ENCODE data around the genes UHMK1, CCDC190 and LMX1A.

DNA sequence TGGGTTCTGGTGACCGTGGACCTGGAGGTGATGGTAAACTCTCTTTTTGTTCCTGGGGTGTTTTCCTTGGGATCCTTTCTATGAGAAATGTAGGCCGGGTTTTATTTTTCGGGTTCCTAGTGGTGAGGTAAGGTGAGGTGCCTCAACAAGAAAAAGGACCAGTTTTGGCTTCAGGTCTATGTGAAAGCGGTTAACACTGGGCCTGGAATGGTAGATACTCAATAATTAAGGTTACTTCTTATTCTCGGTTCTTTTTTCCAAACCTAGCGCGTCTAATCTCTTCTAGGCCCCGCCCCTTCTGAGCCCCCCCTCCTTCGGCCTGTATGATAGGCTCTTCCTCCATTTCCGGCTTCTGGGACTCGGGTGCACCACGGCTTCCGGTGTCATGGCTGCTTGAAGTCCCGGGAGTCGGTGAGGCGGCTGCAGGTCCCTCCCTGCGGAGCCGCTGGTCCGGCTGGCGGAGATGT lies at the start of gene UHMK1:
Gene UHMK1, plus strand, starts transcription at position 355 of the 467 bp plus-strand sequence.
- PRO-cap = bidirectional peak, plus-strand start at position 396 of the sequence, minus-strand start at position 300 of the sequence

- PRO-cap = bidirectional peak, plus-strand start at chr1:162562783, minus-strand start at chr1:162562558
Measured at GRCh38 chr1:162562320-162563157, 1.0 kb downstream of the UAP1 start.

DNA sequence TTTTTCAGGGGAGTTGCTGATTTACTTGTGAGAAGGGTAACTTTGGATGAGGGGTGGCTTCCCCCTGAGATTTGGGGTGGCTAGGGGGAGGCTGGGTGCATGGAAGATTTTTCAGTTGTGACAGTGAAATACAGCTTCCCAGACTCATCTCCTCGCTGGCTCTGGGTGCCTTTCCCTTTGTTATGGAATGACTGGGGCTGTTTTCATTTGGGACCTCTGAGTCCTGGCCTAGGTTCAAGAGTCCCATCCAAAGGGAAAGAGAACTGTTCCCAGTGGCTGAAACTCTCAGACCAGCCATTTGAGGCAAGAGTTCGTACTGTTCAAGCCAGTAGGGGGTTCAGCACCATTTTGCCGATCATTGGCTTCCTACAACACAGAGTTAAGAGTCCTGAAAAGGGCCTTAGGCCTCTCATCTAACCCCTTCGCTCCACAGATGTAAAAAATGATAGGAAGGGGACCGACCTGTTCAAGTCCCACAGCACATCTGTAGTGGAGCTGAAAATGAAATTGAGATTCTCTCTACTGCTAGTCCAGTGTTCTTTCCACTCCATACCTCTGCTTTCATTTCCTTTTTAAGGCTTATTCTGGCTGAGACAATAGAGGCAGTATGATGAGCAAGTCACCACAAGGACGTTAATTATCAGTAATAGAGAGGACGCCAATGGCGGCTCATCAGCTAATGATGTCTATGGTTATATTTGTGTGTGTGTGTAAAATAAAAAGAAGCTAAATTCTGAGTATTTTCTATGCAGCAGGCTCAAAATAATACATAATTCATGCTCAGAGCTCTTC lies 1.0 kb downstream of the DDR2 start:
- PRO-cap = bidirectional peak, plus-strand start at position 298 of the sequence, minus-strand start at position 163 of the sequence

- PRO-cap = no peak
Measured at GRCh38 chr1:162634276-162635021, 2.2 kb downstream of the DDR2 start.

- PRO-cap = no peak
Measured at GRCh38 chr1:162687496-162688282, 55.4 kb downstream of the DDR2 start.

GRCh38 chr1:162782720-162783535 lies 7.6 kb upstream of the HSD17B7 start:
- PRO-cap = no peak

GRCh38 chr1:162784808-162785163 lies 5.7 kb upstream of the HSD17B7 start:
- PRO-cap = no peak

DNA sequence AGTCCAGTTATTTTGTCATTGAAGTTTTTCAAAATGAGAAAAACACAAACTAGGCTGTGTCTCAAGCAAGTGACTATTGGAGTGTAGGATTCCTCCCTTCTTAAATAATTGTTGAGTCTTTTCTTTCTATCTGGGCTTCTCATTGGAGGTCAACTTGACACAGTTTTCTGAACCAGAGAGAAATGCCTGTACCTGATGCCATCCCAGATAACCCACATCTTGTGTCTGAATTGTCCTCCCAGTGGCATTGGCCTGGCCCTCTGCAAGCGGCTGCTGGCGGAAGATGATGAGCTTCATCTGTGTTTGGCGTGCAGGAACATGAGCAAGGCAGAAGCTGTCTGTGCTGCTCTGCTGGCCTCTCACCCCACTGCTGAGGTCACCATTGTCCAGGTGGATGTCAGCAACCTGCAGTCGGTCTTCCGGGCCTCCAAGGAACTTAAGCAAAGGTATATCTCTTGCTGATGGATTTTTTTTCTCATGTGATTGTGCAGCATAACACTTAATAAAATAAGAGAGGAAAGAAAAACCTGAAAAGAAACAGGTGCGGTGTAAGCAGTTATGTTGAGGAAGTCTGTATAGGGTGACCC lies 2.0 kb downstream of the HSD17B7 start:
- PRO-cap = no peak

- PRO-cap = no peak
Measured at GRCh38 chr1:162860828-162861376, at the start of gene CCDC190. Gene CCDC190, minus strand, starts transcription at chr1:162861175.

- PRO-cap = no peak
Measured at GRCh38 chr1:163071461-163071933, 2.3 kb downstream of the RGS4 start.

GRCh38 chr1:163320987-163321292 lies 814 bp upstream of the NUF2 start:
- PRO-cap = no peak

DNA sequence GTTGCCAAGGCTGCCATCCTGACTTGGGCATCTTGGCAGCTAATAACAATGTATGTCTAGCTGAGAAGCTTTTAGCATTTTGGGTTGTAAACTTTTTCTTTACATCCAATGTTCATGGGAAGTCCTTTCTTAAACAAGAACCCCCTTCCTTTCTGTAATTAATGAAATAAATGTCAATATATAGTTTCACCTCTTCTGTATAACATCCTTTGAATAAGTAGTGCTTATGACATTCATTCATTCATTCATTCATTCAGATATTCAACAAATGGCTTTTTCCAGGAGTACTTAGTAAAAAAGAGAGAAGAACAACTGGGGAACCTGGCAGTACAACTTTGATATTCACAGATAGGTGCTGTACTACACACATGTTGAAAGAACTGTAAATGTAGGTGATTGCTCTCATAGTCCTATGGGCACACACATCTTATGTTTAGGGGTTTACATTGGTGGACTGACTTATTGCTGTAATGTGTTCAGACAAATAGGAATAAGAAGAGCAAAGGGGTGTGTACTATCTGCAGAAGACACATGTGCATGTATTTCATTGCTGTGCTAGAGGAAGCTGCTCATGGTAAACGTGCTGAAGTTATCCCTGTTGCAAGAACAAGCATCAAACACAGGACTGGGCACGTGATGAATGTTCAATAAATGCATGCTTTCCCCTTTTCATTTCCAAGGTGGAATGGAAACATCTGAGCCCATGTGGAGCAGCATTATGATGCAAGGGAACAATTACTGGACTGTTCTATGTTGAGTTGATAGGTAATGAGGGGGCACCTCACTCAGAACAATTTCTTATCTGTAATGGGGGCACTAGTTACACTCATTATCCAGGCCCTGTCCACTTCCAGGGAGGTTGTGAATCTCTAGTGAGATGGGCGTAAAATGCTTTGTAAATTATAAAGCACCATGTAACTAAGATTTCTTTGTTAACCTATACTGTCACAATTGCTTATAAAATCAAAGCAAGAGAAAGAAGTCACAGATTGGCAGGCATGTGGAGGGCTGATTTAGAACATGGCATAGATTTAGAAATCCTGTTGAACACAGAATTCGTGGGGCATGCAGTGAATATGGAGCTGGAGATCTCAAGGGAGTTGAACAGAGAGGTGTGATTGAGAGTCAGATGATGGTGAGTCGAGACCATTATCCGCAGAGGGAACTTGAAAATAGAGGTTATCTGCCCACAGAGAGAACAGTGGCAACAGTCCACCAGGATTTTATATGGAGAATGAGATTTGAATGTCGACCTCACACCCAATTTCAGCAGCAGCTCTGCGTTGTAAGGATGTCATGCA lies 27.2 kb downstream of the PBX1 start:
- PRO-cap = no peak

DNA sequence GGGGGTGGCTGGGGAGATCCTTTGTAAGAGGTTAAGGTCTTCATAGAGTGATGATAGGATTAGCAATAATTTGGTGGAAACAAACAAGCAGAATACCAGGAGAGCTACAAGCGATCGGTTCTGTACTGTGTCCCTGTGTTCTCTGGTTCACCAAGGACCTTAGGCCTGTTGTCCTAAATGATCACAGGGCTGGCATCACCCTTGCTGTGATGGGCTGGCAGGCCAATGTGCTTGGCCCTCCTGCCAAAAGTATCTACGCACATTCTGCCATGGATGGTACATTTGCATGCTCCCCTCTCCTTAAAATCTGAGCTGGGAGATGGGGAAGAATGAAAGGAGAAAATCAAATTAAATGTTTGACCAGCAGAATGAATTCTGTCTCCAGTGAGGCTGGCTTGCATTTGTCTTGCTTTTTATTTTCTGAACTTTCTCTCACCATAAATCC lies 51.6 kb downstream of the PBX1 start:
- PRO-cap = no peak

DNA sequence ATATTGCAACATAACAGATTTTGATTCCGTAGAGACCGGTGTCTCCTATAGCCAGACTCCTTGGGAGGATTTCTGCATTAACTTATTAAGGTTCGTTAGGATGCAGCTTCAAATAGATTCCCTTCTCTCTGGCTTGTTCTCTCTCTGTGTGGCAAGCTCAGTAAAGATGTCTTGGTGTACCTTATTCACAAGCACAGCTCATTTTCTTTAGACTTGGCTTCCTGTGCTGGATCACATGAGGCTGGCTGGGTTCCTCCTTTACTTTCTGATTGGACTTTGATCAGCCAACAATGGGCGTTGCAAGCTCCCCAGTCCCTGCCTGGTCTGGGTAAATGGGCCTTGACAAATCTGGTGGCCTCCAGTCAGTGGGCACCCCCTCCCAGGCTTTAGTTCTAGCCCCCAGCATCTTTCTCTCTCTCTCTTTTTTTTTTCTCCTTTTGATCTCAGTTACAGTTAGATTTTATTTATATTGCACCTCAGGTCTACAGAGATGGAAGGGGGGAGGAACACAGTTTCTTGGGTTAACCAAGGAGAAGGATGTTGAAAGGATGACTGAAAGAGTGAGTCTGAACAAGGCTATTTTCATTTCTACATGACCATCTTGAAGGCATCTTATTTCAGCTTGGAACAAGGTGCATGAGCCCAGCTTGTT lies 76.9 kb downstream of the PBX1 start:
- PRO-cap = no peak

GRCh38 chr1:164716841-164717635 lies 158.1 kb downstream of the PBX1 start:
- PRO-cap = no peak

DNA sequence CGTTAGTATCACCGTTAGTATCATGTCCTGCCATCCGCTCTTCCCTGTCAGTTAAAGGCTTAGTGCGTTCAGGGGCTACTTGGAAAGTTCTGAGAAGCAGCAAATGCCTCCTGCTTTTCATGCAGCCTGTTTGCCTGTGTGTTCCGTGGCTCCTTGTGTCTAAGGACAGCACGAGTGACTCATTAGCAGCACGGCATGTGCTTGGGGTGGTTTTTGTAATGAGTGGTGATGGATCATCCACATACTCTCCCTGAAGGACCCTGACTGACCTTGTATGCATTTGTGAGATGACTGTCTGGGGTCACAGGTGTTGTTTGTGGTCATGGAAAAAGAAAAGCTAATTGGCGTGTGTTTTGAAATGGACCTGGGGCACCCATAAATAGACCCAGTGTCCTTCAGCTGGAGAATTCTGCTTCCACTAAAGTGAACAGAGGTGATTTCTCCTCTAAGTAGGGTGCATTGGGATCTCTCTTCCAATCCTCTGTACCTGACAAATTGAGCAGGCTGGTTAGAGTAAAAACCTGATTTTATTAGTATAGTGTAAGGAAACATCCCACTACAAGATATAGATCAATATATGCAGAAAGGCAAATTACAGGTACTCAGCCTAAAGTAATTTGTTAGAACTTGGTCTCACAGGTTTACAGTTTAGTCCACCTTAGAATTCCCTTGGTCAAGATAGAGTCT lies 222.0 kb downstream of the PBX1 start:
- PRO-cap = unidirectional peak, minus-strand start at position 155 of the sequence

DNA sequence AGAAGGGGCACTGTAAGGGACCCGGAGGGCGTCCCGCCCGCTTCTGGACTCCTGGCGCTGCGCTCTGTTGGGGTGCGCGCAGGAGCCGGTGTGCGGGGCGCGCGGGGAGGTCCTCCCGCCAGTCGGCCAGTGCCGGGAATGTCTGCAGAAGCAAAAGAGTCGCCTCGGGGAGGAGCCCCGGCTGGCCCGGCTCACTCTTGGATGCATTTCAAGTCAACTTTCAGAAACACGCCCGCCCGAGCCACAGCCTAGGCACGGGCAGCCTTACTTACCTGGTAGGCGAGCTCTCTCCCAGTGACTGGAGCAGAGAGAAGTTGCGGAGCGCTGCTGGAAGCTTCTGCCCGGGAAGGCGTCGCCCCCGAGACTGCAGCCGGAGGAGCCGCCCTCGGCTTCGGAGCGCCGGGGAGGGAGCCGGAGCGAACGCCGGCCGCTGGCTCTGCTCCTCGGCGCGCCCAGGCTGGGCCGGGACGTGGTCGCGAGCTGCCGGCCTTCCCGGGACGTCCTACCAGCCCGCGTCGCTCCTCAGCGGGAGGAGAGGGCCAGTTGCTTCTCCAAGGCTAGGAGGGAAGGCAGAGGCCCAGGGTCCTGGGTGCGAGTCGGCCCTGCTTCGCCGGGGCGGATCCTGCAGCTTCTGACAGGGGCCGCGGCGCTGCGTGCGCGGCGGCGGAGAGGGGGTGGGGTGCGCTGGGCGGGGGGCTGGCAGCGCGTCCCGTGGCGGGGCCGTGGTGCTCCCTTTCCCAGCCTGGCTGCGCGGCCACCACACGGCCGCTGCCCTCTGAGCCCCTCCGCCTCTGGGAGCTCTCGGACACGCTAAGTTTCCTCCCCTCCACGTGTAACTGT lies at the start of gene LMX1A:
Gene LMX1A, minus strand, starts transcription at position 633 of the 840 bp plus-strand sequence.
- PRO-cap = bidirectional peak, plus-strand start at position 396 of the sequence, minus-strand start at position 131 of the sequence

GRCh38 chr1:165539843-165540242 lies 4.0 kb upstream of the LRRC52 start:
- PRO-cap = no peak

DNA sequence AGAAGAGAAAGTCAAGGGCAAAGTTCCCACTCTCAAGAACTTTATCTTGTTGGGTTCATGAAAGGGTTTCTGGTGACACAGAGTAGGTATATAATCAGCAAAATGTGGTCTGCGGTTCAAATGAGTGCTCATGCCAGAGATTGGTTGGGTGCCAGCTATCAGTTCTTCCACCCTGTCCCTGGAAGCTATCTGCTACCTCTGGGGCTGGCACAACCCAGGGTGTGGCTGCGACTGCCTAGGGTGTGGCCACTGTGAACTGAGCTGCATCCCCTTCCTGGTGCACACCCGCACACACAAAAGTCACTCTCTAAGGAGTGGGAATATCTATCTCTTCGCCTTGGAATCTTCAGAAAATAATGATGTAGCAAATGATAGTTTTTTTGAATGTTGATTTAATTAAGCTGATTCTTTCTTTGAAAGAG lies 15.0 kb downstream of the MGST3 start:
- PRO-cap = no peak

GRCh38 chr1:165662340-165662634 lies 31.3 kb downstream of the MGST3 start:
- PRO-cap = no peak

Measured in tibial artery (tissue), 1 donor.